Skin of body (tissue), 2 donors: ENCODE data around the gene TLR5.

- RAMPAGE, long total RNA, result no peak
These were observed 53.9 kb downstream of the DUSP10 start for GRCh38 chr1:221687879-221688413.

GRCh38 chr1:221707289-221707488 is 34.7 kb downstream of the DUSP10 start:
- RAMPAGE, long total RNA, result no peak

GRCh38 chr1:221969260-221969751 is 227.4 kb upstream of the DUSP10 start:
- RAMPAGE, long total RNA, result no peak

- RAMPAGE, long total RNA, result no peak
These were observed 286.8 kb upstream of the DUSP10 start for GRCh38 chr1:222028602-222029081.

- RAMPAGE, long total RNA, result no peak
These were observed 4.8 kb downstream of the MIA3 start for GRCh38 chr1:222622753-222623000.

DNA sequence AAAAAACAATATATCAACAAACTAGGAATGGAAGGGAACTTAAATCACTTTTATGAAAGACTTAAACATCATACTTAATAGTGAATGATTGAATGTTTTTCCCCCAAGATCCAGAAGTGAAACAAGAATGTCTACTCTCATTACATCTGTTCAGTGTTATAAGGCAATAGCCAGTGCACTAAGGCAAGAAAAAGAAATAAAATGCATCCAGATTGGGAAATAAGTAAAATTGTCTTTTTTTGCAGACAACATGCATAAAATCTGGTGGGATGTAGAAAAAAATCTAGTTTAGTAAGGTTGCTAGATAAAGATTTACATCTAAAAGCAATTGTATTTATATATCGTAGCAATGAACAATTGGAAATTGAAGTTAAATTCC is 21.8 kb downstream of the MIA3 start:
- RAMPAGE, long total RNA, result no peak

DNA sequence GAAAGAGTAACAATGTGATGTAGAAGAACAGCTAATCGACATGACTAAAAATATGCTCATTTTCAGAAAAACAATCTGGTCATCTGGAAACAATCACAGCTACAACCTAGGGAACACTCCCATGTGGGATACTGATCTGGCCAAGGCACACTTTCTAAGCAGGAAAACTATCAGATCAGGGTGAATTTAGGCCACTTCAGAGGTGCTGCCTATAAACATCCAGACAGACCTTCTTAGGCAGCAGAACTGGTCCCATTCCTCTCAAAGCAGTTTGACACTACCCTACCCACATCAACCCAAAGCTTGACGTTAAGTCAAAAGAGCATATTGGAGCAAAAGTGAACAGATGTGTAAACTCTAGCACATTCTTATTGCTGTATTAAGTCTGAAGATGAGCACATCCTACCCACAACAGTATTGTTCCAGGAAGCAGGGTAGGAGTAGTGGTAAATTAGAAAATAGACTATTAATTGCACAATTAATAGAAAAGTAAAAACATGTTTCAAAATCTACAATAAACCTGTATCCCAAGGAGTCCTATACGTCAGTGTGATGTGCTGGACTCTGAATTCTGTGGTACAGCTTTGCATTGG is 43.0 kb downstream of the AIDA start:
- RAMPAGE, long total RNA, result no peak

DNA sequence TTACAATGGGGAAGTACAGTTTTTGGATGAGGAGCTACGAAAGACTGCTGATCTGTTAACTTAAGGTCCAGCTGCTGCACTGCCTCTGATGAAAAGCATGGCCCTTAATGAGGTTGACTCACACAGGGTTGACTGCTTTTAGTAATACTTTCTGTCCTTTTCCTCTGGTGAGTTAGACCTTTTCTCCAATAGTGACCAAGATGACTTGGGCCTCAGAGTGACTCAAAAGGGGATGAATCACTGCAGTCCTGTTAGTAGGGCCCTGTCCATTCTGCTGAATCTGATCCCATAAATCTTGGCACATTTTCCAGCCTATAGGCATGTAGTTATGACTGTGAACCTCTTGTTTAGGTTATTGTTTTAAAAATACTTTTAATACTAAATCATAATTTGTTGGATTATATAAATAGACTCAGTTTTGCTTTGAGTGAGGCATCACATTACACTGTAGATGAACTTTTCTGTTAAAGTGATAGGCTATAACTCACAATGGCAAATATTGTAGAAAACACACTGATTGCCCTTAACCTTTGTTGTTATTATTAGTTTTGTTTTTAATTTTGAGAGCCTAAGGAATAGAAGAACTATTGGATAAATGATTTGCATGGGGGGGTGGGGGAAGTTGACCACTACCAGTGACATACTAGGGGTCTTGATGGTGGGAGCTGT is 2.8 kb downstream of the DISP1 start:
- RAMPAGE, long total RNA, result no peak

GRCh38 chr1:223023083-223023661 is 119.9 kb downstream of the TLR5 start:
- RAMPAGE, long total RNA, result no peak

DNA sequence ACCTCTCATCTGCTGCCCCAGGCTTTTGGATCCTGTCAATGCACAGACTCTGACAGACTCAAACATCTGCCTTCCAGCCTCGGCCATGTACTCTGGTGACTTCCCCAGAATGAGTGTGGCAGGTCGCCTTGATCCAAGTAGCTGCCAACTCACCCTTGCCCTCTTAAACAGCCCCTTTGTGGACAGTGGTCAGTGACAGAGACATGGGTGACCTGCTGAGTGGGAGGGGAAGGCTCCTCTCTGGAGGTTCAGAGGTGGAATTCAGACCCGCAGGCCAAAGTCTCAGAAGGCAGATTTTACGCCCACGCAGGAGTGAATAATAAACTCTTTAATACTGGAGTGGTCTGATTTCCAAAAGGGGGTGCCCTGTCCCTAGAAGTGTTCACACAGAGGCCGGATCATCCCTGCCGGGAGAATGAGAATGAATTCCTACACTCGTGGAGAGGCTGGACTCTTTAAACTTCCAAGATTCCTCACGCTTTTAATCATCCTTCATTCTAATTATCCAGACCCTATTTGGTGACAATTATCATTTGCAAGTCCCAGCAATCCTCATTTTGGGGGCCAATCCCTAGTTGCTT is 63.5 kb downstream of the TLR5 start:
- RAMPAGE, long total RNA, result no peak

DNA sequence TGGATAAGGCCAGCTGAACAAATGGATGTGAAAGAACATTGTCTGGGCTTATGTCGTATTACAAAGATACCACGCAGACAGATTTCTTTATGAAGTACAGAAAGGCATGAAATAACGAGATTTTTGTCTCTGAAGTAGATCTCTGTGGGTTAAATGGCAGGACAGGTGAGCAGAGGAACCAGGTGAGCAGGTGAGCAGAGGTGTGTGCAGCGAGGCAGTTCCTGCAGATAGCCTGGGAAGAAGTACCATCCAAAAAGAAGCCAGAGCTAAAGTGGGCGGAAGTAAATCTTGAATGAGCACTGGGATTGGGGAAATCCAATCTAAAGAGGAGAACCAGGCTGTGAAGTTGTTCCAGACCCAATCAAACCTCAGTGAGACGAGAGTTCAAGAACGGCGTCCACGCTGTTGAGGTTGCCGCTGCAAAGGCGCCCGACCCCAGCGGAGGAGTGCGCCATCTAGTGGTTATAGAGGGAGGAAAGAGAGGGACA is 19.6 kb downstream of the TLR5 start:
- RAMPAGE, long total RNA, result no peak

DNA sequence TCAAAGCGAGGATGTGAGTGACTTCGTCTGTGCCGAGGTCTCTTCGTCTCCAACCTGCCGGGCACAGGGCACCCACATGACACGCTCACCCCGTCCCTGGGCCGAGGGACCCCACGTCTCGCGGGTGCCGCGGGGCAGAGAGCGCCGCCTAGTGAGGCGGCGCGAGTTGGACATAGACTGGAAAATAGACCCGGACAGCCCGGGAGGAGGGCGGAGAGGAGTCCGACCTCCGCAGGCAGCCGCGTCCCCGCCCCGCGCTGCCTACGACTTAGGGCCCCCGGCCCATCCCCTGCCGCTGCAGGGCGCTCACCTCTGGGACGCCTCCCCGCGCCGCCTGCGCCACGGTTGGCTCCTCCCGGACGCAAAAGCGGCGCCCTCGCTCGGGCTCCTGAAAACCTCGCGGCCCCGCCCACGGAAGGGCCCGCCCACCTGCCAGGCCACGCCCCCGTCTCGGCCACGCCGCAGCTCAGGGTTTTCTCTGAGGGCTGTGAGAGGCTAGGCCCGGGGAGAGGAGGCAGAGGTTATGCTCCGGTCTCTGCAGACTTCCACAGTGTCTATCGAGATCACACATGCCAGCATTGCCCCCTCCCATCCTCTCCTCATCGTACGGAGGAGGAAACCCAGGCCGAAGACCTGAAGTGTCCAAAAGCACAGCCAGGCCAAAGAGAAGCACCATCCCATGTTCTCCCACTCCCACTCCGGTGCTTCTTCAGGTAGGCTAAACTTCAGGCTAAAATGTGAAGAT is at the start of gene TLR5:
TSS of gene TLR5 (minus strand) at position 363 of the 745 bp plus-strand sequence.
- RAMPAGE, long total RNA, result no peak

DNA sequence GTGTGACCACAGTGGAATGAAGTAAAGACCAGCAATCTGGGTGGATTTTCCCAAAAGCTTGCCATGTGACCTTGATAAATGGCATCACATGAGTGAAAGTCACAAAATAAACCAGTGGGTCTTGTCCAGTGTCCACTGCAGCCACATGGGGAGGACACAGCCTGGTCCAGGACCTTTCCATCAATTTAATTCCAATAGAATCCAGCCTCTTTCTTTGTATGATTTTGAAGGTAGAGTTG is 36.9 kb upstream of the TLR5 start:
- RAMPAGE, long total RNA, result no peak

DNA sequence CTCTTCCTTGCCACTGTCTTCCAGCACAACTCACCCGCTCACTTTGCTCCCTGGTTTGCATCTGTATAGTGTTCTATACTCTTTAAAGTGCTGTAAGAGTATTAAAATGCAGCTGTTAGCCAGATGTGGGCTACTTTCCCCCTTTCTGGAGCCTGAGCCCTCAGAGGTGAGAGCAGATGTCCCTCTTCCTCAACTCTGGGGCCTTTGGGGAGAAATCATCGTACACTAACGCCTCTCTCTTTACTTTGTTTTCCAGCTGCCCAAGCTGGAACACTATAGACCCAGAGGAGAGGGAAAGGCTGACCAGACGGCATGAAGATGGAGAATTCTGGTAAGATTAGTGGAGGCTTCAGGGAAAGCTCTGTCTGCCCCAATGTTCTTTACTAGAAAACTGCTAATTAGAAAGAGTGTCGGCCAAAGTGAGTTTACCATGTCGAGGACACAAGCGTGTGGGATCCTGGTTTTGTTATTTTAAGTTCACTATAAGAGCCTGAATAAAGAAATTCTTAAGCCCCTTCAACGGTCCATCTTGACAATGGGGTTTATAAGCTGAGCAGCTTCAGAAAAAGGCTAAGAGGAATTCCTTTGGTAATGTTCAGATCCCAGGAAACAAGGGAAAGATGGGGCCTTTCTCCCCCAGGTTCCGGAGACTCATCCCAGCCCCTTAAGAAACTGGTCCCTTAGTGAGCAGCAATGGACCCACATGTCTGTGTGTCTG is 39.6 kb downstream of the CAPN2 start:
- RAMPAGE, long total RNA, result no peak

DNA sequence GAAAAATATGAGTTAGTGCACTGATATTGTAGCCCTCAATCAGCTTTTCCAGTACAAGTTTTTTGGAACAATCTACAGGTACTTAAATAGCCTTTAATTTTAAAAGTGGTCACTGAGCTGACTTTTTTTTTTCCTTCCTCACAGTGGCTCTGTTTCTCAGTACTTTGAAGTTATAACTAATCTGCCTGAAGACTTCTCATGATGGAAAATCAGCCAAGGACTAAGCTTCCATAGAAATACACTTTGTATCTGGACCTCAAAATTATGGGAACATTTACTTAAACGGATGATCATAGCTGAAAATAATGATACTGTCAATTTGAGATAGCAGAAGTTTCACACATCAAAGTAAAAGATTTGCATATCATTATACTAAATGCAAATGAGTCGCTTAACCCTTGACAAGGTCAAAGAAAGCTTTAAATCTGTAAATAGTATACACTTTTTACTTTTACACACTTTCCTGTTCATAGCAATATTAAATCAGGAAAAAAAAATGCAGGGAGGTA is 62.4 kb downstream of the CAPN2 start:
- RAMPAGE, long total RNA, result no peak

GRCh38 chr1:223785694-223786289 is 60.0 kb downstream of the TP53BP2 start:
- RAMPAGE, long total RNA, result no peak

- RAMPAGE, long total RNA, result no peak
These were observed 14.0 kb downstream of the TP53BP2 start for GRCh38 chr1:223831743-223832224.

- RAMPAGE, long total RNA, result no peak
These were observed 3.6 kb upstream of the TP53BP2 start for GRCh38 chr1:223849113-223849909.

DNA sequence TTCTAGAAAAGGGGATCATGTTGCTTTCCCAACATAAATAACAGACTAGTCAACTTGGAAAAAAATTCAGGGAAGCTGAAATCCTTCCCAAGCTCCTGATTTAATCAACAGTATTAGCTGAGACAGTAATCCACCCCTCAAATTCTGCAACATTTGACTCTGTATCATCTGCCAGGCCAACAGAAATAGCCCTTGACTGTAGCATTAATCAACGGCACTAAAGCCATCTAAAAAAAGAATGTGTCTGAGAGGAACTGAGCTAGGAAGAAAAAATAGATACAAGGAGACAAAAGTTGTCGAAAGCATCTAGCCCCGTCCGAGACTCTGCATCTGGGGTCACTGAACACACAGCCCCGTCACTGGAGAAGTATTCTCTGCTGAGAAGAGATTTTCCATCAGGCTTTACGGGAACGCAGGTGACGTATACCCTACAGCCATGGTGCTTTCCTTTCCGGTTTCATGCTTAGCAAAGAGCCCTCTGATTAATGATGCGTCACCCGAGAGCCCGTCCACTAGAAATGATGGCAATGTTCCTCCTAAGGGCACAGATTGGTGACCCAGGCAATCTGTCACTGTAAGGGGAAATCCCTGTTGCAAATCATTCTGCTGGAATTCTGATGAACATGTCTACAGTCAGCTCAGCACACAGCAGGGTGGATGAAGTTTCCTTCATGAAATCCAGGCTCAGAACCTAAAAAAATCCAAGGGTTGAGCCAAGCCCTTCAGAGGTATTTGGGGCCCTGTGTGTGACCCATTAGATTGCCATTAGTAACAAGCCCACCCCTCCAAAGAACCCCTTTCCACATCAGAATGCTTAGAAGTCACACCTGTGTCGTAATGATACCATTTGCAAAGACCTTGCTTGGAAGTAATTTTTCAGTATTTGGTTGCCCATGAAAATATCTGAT is 42.3 kb upstream of the TP53BP2 start:
- RAMPAGE, long total RNA, result no peak

DNA sequence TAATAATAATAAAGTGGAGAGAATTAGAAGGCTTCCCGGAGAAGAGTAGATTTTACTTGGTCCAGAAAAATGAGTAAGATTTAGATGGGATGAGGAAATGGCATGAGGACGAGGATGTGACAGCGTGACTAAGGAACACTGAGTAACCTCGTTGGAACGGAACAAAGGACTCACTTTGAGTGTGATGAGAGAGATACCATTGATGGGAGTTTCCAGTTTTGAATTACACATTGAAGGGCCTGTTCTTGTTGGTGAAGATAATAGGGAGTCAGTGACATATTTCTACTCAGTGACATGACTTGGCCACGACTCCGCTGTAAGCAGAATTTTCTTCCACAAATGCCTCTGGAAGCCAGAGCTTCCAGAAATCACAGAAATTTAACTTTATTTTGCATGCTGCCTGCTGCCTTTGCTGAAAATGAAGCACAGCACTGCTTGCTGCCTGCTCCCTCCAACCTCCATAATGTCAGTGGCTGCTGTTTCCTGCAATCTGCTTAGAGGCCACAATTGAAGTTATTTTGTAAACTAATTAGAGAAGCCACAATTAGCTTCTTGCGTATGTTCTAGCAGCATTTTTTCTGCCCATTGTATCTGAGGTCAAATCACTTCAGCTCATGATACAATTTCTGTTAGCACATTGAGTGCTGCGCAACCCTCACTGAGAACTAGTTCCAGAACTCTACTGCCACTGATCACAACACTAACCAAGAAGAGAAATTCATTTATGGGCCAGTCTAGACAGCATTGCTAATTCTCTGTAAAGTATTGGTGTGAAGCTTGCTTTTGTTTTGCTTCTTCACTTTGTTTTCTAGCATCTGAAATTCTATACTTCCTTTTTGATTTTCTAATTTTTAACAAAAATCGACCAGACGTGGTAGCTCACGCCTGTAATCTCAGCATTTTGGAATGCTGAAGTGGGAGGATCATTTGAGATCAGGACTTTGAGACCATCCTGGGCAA is 33.5 kb upstream of the FBXO28 start:
- RAMPAGE, long total RNA, result no peak